ENCODE measurements around the genes CD69, KLRK1 and STYK1.

DNA sequence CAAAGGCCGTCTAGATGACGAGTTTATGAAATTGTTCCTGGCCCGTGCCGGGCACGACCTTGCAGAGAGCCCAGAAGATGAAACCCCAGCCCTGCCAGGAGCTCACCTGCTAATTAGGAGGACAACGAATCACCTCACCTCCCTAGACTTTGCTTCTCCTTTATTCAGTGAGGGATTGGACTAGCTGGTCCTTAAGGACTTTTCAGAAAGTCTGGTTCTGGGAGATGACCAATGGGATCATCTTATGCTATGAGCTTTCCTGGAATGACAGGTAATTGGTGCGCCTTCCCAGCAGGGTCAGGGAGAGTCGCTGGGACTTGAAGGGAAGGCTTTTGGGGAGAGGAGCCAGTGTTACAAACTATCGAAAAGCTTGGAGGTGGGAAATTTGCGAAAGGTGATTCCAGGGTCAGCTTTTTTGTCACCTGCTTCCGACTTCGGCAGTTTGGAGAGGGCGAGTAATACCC lies 159.1 kb downstream of the KLRB1 start:
CAGE:
- cytosol, long polyA minus RNA: no peak
- cytosol, long polyA plus RNA: no peak
- long polyA plus RNA: no peak
- nucleus, long polyA minus RNA: no peak
- nucleus, long polyA plus RNA: no peak

CAGE:
- cytosol, long polyA minus RNA: no peak
- cytosol, long polyA plus RNA: no peak
- long polyA plus RNA: no peak
- nucleus, long polyA minus RNA: no peak
- nucleus, long polyA plus RNA: no peak
Observed at GRCh38 chr12:9702057-9702851, 32.7 kb downstream of the CLEC2D start.

CAGE:
- cytosol, long polyA minus RNA: no peak
- cytosol, long polyA plus RNA: no peak
- long polyA plus RNA: no peak
- nucleus, long polyA minus RNA: no peak
- nucleus, long polyA plus RNA: no peak
Observed at GRCh38 chr12:9721372-9722154, 39.1 kb downstream of the CD69 start.

DNA sequence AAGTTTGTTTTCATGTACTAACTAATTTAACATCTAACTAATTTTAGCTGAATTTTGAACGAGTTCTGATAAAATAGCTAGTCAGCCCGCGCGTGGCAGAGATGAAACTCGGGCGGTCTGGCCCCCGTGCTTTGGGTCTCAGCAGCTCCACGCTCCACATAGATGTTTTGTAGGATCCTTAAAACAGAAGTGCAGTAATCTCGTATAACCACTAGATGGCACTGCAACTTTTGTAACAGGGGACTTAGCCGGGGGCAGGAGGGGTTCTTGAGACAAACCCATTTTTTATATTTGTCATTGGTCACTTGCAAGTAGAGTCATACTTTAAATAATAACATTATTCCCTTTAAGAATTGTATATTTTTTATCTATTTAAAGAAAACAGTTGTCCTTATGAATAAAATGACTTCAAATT lies 10.0 kb downstream of the CD69 start:
CAGE:
- cytosol, long polyA minus RNA: no peak
- cytosol, long polyA plus RNA: no peak
- long polyA plus RNA: no peak
- nucleus, long polyA minus RNA: no peak
- nucleus, long polyA plus RNA: no peak

GRCh38 chr12:9756127-9756596 lies 4.5 kb downstream of the CD69 start:
CAGE:
- cytosol, long polyA minus RNA: no peak
- cytosol, long polyA plus RNA: no peak
- long polyA plus RNA: no peak
- nucleus, long polyA minus RNA: no peak
- nucleus, long polyA plus RNA: no peak

DNA sequence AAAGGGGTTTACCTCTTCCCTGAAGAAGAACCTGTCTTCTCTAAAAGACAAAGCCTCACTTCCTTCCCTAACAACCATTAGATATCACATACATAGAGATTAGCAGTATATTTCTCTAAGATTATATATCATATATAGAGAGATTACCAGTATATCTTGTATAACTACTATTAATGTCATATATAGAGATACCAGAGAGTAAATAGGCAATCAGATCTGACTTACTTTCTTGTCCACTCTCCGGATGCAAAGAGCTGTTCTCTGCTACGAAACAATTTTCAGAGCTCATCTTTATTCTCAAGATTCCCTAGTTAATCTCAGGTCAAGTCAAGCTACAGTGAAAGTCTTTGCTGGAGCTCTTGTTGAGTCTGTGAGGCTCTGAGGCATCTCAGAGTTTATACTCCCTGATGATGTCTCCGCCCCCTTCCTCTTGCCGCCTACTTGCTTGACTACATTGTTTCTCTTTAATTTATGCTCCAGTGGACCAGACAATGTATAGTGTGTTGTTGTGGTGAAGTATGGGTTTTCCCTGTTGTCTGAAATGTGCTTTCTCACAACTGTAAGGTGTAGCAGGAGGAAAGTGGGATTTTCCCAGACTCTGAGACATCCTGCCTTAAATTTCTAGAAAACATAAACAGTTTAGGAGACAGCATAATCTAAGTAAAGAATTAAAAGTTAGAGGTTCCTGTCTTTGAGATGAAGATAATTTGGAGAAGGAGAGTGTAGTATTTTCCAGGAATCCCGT lies at the start of gene CD69:
Gene CD69 (minus strand): TSS at position 370 of the 745 bp plus-strand sequence.
CAGE:
- cytosol, long polyA minus RNA: no peak
- cytosol, long polyA plus RNA: no peak
- long polyA plus RNA: no peak
- nucleus, long polyA minus RNA: no peak
- nucleus, long polyA plus RNA: no peak

DNA sequence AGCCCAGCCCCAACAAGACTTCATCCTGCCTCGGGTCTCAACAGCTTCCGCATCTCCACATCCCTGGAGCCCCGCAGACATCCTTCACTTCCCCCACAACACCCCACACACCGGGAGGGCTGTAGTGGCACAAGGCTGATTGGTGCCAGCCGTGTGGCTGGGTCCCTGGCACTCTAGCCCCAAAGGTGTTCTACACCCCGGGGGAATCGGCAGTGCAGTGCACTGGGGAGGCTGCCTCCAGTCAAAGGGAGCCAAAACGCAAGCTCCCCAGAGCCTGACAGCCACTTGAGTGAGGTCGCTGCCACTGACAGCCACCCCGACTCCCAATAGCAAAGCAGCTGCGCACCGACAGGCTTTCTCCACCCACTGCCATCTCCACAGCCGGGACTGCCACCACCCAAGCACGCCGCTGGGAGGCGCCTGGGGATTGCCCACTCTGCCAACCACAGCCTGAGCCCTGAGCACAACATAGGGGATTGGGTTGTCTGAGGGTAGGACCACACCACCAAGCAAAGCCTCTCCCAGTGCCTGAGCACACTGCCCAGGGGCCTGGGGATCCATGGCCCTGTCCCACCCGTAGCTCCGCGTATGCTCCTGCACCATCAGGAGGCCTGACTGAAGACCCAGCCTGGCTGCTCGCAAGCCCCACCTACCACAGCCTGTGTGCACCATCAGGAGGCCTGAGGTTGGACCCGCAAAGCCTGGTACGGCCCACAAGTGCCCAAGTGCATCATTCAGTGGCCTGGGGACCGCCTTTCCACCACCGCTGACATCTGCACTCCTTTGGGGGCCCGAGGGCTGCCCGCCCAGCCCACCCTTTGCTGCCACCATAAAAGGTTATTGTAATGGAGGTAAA lies 13.1 kb upstream of the KLRF1 start:
CAGE:
- cytosol, long polyA minus RNA: no peak
- cytosol, long polyA plus RNA: no peak
- long polyA plus RNA: no peak
- nucleus, long polyA minus RNA: no peak
- nucleus, long polyA plus RNA: no peak

DNA sequence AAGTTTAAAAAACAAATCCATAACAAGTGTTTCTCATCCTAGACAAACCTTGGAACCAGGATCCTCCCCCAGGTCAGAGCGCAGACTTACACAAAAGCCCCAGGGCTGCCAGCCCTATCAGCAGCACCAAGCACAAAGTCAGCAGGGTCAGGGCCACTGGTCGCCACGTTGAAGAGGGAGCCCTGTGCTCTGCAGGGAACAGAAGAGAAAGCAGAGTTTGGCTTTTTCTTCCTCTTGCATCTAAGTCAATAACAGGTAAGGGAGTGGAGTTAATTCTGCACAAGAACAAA lies 9.8 kb downstream of the CLEC1A start:
CAGE:
- cytosol, long polyA minus RNA: no peak
- cytosol, long polyA plus RNA: no peak
- long polyA plus RNA: no peak
- nucleus, long polyA minus RNA: no peak
- nucleus, long polyA plus RNA: no peak

CAGE:
- cytosol, long polyA minus RNA: no peak
- cytosol, long polyA plus RNA: no peak
- long polyA plus RNA: no peak
- nucleus, long polyA minus RNA: no peak
- nucleus, long polyA plus RNA: no peak
Observed at GRCh38 chr12:10102272-10102629, 3.5 kb upstream of the CLEC1A start.

DNA sequence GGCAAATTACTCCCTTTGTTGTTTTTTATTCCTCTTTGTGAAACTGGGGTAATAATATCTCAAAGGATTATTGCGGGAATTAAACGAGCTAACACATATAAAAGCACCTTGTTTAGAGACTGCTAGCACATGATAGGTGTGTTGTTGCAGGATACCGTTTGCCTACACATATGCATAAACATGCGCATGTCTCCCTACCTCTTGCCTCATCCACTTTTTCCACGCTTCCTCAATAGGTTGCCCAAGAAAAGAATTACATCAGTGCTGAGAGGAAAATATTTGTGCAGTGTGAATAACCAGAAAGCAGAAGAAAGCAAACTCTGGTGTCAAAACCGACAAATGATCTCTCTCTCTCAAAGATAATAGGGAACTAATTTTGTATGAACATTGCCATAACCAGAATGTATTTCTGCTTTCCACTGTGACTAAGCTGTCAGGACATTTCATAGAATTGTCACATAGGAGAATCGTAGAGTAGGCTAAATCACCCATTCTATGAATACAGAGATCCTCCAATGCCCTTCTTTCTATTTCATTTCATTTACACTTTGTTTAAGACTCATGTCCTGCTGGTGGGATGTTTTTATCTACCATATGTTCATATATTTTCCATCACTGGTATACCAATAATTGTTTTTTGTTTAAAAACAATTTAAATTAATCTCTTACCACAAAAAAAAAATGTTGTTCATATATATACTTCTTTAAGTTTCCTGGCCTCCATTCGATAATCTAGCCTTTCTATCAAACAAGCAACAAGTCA lies 1.2 kb downstream of the CLEC7A start:
CAGE:
- cytosol, long polyA minus RNA: no peak
- cytosol, long polyA plus RNA: no peak
- long polyA plus RNA: no peak
- nucleus, long polyA minus RNA: no peak
- nucleus, long polyA plus RNA: no peak

DNA sequence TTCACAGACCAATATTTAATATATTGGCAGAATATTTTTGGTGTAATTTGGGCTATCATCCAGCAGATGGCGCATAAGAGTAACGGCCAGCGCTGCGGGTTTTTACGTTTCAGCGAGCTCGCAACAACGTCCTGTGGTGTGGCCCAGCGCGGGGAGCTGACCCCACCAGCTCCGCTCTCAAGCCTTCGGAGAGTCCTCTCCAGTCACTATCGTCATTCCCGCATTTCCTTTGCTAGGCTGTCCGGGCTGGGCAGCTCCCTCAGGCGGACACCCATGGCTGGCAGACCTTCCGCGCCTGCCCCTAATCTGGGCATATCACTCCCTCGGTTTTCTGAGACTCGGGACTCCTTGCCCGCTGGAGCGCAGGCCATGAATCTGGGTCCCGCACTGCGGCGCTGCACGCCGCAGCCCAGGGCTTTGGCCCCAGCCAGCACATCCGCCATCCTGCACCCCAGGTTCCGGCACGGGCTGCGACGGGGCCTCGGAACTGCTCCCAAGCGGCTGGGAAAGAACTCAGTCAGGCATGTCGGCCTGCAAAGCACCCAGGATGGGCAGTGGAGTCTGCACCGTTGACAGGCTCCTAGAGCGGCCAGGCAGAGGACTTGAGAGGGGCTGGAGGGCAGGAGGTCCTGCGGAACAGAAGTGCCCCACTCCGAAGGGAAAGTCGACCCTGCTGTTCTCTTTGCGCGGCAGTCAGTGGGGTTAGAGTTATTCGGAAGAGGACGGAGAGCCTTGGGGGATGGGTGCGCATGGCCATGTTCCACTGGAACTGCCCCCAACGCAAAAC lies 18.4 kb downstream of the OLR1 start:
CAGE:
- cytosol, long polyA minus RNA: no peak
- cytosol, long polyA plus RNA: no peak
- long polyA plus RNA: no peak
- nucleus, long polyA minus RNA: no peak
- nucleus, long polyA plus RNA: no peak

DNA sequence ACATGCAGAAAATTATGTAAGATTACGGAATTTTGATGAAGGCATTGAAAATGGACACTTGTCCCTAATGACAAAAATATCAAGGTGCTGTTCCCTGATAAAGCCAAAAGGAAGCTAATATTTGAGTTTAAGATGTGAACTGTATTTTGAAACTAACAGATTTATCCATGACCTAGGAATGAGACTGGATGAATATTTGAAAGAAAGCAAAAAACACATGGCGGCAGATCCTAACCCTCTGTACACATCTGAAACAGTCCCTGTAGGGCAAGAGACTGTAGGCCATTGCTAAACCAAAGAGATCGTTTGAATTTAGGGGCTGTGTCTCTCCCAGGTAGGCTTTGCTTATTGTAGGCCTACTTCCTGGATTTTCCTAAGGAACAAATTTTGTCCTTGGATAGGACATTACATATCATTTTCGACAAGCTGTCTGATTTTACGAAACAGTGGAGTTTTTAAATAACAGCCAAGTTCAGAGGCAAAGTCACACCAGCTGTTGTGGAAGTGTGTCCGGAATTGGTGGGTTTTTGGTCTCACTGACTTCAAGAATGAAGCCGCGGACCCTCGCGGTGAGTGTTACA lies 11.4 kb downstream of the GABARAPL1 start:
CAGE:
- cytosol, long polyA minus RNA: no peak
- cytosol, long polyA plus RNA: no peak
- long polyA plus RNA: no peak
- nucleus, long polyA minus RNA: no peak
- nucleus, long polyA plus RNA: no peak

CAGE:
- cytosol, long polyA minus RNA: no peak
- cytosol, long polyA plus RNA: no peak
- long polyA plus RNA: no peak
- nucleus, long polyA minus RNA: no peak
- nucleus, long polyA plus RNA: no peak
Observed at GRCh38 chr12:10389758-10390433, at the start of gene KLRK1. TSS of gene KLRK1 (minus strand) at chr12:10390041.

CAGE:
- cytosol, long polyA minus RNA: no peak
- cytosol, long polyA plus RNA: no peak
- long polyA plus RNA: no peak
- nucleus, long polyA minus RNA: no peak
- nucleus, long polyA plus RNA: no peak
Observed at GRCh38 chr12:10551559-10551778, 45.8 kb downstream of the EIF2S3B start.

DNA sequence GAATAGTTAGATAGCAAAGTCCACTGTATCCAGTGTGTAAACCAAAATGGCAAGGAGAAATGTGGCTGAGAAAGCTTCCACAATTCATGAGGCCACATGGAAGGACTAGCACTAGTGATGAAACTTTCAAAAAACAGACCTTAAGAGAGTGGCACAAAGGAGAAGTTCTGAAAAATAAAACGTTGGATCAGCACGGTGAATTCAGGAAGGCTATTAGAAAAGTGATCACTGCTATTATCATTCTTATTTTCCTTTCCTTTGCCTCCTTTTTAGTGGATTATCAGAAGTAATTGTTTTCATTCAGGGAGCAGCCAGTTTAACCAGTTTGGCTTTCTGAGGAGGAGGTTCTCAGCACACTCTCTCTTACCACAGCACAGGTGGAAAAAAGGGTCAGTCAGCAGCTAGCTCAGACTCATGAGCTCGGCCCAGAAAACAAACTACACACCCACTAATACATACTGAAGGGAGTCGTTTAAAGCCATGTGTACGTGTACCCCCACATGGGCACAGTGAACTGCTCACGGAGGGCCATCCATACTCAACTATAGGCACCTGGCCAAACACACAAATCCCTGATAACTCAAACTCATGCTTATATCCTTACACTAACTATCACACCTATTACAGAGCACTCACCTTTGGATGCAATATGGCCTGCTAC lies 23.2 kb upstream of the MAGOHB start:
CAGE:
- cytosol, long polyA minus RNA: no peak
- cytosol, long polyA plus RNA: no peak
- long polyA plus RNA: no peak
- nucleus, long polyA minus RNA: no peak
- nucleus, long polyA plus RNA: no peak

DNA sequence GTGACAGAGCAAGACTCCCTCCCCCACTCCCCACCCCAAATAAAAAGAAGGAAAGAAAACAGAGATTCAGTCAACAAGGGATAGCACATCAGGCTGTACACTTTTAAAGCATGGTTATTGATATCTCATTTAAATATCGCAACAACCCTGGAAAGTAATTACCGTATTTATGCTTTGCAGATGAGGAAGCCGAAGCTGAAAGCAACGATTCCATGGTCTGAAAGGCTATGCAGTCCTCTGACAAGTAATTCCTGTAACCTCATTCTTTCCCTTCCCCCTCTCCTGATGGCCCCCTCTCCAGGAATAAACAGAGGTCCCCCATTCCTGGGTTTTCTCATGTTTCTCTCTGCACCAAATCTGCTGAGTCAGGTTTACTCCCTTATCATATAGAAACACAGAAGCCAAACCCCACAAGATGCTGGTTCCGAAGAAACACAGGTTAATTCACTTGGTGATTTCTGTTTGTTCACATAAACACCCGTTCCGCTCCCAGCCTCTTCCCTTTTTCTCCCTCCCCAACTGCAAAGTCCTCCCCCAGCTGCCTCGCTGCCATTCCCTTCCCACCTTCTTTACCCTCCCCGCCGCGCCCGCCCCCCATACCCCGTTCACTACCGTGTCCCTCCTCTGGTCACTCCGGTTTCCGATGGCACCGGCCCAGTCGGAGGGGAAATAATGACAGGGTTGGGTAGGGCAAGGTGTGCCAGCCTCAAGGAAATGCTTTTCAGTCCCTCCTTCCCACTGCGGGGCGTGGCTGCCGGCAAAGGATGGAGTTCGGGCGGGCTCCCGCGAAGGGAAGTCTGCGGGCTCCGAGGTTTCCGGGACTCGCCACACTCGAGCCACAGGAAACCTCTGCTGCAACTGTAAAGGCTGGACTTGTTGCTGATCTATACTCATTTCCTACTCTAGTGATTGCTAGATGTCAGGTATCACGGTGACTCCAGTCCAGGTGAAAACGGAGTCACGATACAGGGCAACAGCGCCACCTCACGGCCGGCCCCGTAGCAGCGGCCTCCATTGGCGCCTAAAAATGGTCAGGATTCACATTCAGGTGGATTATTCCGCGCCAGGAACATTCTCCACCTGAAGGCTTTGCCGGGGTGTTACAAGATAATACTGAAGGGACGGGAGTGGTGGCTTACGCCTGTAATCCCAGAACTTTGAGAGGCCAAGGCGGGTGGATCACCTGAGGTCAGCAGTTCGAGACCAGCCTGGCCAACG lies at the start of gene STYK1:
Gene STYK1 (minus strand): TSS at position 699 of the 1,218 bp plus-strand sequence.
CAGE:
- cytosol, long polyA minus RNA: no peak
- cytosol, long polyA plus RNA: no peak
- long polyA plus RNA: no peak
- nucleus, long polyA minus RNA: start-site peak on the minus strand centred at position 760 of the sequence, 266 bp wide, 18 reads
- nucleus, long polyA plus RNA: start-site peak on the minus strand centred at position 696 of the sequence, 108 bp wide, 28 and 35 reads in 2 replicates

DNA sequence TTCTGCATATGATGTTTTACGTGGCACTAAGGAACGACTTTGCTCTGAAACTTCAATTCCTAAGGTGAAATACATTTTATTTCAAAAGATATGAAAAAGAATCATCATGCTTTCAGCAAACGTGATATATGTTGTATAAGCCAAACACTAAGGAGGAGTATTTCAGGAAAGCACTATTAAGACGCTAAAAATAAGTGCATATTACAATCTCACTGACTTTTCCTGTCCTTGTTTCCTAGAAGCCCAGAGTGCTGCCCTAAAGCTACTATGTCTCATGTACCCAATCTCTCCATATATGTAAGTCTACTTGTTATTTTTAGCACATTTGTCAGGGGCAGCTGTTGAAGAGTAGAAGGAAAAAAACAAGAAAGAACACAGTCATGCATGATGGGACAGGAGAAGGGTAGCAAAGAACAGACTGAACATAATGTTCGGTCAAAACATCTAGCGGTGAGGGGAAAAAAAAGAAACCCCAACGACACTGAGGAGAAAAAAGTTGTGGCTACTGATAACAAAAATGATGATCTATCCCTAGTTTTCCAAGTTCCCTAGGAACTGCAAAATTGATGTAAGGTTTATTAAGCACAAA lies 14.3 kb downstream of the YBX3 start:
CAGE:
- cytosol, long polyA minus RNA: no peak
- cytosol, long polyA plus RNA: no peak
- long polyA plus RNA: no peak
- nucleus, long polyA minus RNA: no peak
- nucleus, long polyA plus RNA: no peak

DNA sequence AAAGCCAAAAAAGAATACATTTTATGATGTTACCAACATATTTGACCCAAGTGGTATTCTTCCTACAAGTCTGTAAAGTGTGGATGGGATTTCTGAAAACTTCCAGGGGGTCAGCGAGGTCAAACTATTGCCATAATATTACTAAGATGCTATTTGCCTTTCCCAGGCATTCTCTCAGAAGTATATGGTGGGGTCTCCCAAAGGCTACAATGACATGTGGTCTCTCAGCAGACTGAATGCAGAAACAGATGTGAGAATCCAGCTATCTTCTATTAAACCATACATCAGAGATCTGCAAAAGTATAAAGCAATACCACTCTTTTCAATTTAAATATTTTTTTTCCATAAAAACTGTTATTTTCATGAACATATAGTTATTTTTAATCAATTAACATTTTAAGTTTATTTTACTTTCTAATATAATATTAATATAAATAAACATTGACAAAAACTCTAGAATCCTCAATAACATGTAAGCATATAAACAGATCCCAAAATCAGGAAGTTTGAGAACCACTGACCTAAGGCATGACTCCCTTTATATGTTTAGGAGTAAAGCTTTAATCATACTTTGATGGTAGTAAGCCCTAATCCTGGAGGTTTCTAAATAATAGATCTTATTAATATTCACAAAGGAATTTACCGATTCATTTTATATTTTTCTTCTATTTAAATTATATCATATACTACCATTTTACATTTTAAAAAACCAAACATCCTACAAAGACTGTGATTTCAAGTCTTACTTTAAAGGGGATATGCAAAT lies 12.4 kb downstream of the YBX3 start:
CAGE:
- cytosol, long polyA minus RNA: no peak
- cytosol, long polyA plus RNA: no peak
- long polyA plus RNA: no peak
- nucleus, long polyA minus RNA: no peak
- nucleus, long polyA plus RNA: no peak

GRCh38 chr12:10717166-10718009 lies 5.7 kb downstream of the YBX3 start:
CAGE:
- cytosol, long polyA minus RNA: no peak
- cytosol, long polyA plus RNA: no peak
- long polyA plus RNA: no peak
- nucleus, long polyA minus RNA: no peak
- nucleus, long polyA plus RNA: no peak

GRCh38 chr12:10719296-10720412 lies 3.5 kb downstream of the YBX3 start:
CAGE:
- cytosol, long polyA minus RNA: no peak
- cytosol, long polyA plus RNA: no peak
- long polyA plus RNA: no peak
- nucleus, long polyA minus RNA: no peak
- nucleus, long polyA plus RNA: no peak